Subcutaneous preadipocyte (primary cell): ENCODE measurements around the gene NOD2.

GRCh38 chr16:49824946-49825526 lies 30.9 kb downstream of the ZNF423 start:
- CAGE, long polyA plus RNA: no peak

- CAGE, long polyA plus RNA: no peak
These were observed 27.9 kb upstream of the ZNF423 start for GRCh38 chr16:49883694-49884348.

GRCh38 chr16:50246284-50247013 lies 19.9 kb upstream of the ADCY7 start:
- CAGE, long polyA plus RNA: no peak

GRCh38 chr16:50281906-50282612 lies 15.7 kb downstream of the ADCY7 start:
- CAGE, long polyA plus RNA: no peak

DNA sequence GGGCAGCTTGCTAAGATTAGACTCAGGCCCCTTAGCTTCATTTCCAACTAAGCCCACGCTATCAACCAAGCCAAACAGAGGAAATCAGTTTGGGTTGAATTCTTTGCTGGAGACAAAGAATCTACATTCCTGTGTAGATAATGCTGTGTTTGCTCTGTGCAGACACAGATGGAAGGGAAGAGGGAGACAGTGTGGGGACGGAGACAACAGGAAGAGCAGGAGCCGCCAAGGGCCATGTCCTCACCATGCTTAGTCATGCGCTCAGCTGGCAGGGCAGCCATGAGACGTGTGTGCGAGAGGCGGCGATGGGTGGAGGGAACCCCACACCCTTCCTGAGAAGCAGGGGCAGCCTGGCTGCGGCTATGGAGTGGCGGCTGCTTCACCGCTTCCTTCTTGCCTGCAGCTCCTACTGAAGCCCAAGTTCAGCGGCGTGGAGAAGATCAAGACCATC lies 47.2 kb downstream of the ADCY7 start:
- CAGE, long polyA plus RNA: no peak

DNA sequence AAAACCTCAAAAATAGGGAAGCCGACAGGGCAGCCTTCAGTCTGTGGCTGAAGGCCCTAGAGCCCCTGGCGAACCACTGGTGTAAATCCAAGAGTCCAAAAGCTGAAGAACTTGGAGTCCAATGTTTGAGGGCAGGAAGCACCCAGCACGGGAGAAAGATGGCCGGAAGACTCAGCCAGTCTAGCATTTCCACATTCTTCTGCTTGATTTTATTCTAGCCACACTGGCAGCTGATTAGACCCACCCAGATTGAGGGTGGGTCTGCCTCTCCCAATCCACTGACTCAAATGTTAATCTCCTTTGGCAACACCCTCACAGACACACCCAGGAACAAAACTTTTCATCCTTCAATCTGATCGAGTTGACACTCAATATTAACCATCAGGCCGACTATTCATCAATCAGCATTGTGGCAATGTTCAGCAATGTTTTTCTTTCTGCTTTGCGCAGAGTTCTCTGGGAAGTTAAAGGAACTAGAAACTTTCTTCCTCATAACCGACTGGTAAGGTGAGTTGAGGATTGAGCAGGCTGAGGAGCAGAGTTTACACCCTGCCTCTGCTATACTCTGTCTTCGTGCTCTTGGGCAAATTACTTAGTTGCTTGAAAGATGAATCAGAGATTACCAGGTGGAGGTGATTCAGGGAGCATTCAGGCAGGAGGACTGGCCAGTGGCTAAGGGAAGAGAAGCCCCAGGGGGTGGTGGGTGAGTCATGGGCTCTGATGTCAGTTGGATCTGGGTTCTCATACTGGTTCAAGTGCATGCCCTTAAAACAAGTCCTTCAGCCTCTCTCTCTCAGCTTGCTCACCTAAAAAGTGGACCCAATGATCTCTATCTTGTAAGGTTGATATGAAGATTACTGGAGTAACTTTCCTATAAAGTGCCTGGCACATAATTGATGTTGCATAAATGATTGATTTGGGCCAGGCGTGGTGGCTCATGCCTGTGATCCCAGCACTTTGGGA lies 28.2 kb upstream of the BRD7 start:
- CAGE, long polyA plus RNA: no peak

DNA sequence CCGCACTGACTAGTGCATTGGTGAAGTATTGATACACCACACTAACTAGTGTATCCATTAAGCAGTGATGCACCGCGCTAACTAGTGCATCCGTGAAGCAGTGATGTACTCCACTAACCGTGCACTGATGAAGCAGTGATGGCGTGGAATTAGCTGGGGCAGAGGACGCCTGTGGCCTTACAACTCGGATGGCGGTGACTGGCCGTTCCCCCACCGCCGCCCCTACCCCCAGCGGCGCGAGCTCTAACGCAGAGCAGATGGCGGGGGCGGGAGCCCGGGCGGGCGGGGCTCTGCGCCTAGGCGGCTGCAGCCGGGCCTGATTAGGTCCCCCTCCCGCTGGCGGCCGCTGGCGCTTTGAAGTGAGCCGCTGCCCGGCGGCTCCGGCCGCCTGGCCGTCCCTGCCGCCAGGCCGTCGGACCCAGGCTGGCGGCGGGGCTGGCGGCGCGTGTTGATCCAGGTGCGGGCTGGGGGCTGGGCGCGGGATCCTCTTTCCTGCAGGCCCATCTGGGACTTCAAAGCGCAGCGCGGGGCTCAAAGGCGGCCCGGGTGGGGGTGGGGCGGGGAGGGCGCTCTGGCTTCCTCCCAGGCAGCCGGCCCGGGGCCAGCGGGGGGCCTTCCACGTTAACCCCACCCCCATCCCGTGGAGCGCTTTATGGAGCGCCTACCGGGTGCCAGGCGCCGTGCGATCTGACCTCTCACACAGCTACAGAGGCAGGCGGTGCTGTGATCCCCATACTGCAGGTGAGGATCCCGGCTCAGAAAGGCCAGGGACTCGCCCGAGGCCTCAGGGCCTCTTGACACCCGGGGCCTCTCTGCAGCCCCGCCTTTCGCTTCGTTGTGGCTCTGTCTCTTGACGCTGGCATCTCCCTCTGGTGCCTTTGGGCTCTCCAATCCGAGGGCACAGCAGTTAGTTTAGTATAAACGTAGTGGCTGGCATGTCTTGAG lies 80.2 kb upstream of the NKD1 start:
- CAGE, long polyA plus RNA: no peak

DNA sequence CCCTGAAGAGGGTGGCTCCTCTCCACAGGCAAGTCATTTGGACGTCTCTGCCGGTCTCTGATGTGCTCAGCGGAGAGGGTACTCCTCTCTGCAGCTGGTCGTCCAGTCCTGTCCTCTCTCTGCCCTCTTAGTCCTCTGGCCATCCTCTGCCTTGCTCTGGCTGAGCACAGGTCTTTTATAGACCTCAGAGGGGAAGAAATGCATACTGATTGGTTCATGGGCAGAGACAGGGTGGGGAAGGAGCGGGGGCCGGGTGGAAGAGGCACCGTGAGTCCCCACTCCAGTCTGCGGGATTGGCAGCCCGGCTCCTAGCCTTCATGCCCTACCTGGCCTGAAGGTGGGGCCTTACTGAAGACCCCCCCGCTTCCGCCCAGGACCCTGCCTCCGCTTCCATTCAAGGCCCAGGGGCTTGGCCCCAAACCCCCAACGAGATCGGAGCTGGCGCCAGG lies 69.9 kb upstream of the NKD1 start:
- CAGE, long polyA plus RNA: no peak

DNA sequence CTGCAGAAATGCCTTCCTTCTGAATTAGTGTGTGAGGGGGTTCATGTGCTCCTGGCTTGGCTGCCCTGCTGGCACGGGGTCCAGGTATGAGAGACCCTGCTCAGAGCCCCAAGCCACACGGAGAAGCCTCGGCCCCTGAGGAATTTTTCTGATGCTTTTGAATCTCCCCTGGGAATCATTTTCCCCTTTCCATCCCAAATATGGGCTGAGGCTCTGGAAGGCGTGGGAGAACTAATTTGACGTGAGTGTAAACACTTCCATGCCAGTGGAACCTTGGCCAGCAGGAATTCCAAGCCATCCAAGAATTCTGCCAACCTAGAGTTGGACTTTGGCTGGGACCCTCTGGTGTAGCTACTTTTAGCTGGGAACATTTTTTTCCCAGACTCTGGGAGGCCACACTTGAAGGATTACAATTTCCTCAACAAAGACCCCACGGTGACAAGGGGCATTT lies 49.5 kb upstream of the NKD1 start:
- CAGE, long polyA plus RNA: no peak

- CAGE, long polyA plus RNA: no peak
These were observed 45.8 kb downstream of the NKD1 start for GRCh38 chr16:50593715-50594746.

DNA sequence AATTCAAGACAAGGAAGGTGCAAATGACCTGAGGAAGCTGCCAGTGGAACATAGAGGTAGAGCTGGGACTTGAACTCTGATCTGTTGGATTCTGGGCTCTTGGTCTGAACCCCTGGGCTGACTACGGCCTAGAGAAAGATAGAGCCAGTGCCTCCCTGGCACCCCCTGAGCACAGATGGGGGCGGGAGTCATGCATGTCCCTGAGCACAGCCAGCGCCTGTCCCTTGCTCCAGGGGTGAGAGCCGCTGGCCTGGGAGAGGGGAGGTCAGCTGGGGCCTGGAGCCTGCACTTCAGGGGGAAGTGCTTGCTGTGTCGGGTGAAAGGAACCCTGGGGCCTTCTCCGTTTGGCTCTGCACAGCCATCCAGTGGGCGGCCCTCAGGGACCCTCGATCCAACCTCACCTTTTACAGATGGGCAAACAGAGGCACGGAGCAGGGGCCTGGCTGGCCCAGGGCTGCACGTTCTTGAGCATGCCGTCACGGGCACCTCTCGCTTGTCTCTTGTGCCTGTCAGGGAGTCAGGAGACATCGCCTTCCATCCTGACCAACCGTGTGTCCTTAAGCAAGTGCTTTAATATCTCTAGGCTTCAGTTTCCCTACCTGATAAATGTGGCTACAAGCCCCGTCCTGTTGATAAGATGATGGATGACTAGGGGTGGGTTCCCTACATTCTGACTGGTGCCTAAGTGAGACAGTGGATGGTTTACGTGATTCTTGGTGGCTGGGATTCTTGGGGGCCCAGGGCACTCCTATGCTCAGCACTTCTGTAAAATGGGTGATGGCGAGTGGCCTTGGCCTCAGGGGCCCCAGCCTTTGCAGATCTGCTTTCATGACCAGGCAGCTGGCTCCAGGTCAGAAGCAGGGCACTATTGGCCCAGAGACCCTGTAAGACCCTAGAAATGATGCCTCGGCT lies 1.8 kb downstream of the SNX20 start:
- CAGE, long polyA plus RNA: no peak

- CAGE, long polyA plus RNA: no peak
These were observed at the start of gene NOD2 for GRCh38 chr16:50693029-50693684. Gene NOD2 (plus strand): TSS chr16:50693606.

DNA sequence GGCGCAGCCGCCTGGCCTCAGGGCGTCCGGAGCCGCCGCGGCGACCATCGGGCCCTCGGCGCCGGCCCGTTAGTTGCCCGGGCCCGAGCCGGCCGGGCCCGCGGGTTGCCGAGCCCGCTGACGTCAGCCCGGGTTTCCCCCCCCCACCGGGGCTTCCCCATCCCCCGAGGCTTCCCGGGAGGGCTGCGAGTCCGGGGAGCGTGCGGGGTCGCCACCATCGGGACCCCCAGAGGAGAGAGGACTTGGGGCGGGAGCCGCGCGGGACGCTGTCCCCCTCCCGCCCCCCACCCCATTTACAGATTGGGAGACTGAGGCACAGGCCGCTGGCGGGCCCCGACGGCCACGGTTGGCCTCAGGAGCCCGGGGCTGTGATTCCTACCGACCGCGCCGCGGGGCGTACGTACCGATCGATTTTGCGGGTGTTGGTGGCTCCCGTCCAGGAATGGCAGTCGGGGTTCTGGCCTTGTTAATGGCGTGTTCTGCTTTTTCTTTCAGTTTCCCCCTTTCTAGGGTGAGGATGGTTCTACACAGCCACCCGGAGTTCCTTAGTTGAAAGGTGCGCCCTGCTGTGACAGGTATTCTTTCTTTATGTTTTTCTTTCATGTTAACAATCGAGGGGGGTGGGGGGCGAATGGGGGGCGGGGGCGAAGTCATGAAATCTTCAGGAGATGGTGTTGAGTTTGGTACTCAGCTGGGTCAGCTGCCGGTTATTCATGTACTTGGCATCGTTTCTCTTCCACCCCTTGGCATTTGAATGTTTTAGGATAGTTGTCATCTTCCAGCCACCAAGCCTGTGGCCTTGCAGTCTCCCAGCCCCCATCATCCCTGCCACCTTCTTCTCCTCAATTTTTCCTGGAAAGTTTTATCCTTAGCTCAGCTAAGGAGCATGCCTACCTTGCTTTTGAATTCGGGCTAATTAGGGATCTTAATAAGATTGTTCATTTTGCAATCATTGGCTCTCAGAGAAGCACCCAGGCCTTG lies 671 bp downstream of the CYLD start:
- CAGE, long polyA plus RNA: no peak

DNA sequence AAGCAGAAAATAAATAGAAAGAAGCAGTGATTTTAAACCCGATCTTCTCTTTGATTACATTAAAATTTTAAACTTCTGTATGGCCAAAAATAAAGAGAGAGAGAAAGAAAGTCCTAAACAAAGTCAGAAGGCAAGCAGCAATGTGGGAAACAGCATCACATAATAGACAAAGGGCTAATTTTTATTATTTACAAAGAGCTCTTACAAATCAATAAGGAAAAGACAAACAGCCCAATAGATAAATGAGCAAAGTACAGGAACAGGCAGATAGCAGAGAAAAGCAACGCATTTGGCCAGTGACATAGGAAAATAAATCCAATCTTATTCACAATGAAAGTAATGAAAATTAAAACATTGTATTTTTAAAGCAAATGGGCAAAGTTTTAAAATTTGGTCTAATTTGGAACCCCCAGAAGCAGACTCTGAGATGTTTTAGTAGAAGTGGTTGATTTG lies 93.1 kb downstream of the SALL1 start:
- CAGE, long polyA plus RNA: no peak

DNA sequence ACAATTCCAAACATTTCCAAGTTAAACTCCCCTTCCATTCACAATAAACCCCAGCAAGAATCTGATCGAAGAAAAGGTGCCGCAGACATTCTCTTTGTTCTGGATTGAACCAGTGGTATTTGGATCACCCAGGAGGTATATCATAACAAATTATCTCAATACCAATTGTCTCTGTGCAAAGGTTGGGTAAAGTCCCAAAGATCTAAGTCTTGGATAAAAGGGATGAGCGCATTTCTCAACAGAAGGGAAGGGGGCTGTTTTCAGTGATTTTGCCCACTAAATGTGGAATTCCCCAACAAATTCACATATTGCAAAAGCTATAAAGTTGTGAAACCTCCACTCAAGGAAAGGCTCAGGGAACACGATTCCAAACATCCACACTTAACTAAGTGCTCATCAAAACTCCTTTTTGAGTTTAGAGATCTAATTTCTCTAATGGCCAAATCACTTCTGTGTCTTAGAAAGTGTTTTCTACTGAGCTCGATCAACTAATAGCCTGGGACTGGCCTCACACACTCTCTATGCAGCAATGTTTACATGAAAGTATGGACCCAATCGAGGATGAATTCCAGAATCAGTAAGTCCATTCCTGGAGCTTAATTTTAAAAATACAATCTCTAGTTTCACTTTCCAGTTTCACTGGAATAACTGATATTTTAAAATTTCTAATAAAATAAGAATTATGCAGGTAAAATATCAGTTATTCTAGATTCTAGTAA lies 30.9 kb downstream of the SALL1 start:
- CAGE, long polyA plus RNA: no peak

DNA sequence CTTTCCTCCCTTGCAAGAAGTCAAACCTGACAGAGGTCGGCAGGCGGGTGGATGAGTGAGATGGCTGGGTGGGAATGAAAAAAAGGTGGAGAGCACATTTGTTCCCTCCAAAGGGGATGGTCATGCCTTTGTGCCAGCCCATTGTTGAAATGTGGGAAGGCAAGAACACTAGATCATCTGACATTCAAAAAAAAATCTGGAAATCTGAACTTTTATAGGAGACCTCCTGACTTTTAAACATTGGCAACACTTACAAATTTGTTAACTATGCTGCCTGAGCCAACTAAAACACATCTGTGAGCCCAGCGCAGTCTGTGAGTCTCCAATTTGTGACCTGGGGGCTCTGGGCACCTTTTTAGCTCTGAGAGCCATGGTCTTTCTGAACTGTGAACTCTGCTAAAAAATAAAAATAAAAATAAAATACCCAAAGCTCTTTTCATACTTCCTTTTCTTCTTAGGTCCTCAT lies 24.8 kb downstream of the SALL1 start:
- CAGE, long polyA plus RNA: no peak

DNA sequence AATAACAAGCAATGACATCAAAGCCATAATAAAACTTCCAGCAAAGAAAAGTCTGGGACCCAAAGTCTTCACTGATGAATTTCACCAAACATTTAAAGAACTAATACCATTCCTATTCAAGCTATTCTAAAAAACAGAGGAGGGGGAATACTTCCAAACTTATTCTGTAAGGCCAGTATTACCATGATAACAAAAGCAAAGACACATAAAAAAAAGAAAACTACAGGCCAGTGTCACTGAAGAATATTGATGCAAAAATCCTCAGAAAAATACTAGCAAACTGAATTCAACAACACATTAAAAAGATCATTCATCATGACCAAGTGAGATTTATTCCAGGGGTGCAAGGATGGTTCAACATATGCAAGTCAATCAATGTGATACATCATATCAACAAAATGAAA lies 591.9 kb upstream of the SALL1 start:
- CAGE, long polyA plus RNA: no peak

- CAGE, long polyA plus RNA: no peak
These were observed 612.3 kb upstream of the SALL1 start for GRCh38 chr16:51763313-51763752.

DNA sequence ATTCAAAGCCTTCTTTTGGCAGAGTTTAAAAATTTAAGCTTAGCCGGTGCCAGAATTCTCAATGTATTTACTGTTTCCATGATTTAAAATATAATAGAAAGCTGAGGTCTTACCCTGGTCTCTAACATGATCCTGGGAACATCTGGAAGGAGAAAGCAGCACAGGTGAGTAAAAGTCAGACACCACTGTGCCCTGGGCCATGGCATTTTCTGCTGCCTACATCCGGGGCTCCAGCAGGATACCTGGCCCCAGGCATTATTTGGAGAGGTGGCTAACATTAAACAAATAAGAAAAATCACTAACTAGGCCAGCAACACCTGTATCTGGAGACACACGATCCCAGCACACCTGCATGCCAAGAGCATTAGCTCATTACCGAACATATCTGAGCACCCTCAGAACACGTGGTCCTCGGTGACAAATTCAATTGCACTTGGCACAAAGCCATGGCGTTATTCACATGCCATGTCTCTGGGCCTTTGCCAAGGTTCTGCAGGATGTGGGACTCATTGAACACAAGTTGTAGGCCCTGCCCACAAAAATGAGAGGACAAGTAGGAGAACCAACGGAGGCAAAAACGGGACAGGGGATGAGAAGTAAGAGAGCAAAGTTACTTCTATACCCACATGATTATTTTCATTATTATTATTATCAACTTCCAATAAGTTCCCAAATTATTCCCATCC lies 552.4 kb downstream of the TOX3 start:
- CAGE, long polyA plus RNA: no peak

DNA sequence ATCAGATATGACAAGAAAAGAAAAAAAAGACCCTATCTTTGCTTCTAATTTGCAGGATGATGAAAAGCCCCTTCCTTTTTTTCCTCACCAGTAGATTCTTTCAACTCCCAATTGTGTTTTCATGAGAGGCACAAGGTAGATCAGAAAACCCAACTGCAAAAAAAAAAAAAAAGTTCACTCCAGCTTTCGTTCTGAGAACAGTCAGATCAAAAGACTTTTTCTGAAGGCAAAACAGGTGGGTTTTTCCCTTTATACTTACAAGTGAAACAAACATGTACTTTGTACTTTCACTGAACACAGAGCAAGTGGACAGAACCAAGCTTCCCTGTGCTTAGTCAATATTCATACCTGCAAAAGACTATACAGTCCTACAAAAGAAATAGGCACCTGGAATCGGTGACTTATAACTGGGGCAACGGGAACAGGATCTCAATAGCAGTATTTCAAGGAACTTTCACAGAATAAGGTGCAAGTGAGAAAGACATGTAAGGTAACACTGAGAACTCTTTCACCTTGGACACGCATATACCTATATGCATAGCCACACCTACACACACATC lies 54.1 kb downstream of the TOX3 start:
- CAGE, long polyA plus RNA: no peak